Sciatic nerve (tissue), 1 donor: Measurements from ENCODE around the gene SMCHD1.

DNA sequence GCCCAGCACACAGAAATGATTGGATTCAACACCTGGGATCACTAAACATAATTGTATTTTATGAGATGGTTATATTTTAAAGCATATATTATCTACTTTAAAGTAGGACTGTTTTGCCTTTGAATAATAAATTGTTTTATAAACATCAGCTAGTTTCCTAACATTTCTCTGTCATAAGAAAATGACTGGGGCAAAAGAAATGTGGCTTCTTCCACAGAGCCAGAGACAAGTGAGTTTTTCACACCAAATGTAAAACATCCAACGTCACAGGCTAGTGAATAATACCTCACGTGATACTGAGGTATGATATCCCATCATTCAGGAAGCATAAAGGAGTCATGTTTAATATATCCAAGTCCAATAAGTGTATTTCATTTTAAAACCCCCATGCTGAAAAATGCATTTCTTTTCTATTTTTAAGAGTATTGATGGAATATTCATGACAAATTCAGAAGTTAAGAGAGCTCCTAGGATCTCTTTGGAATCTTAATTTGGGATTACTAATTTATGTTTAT lies 5.9 kb downstream of the COLEC12 start:
- PRO-cap: no peak

DNA sequence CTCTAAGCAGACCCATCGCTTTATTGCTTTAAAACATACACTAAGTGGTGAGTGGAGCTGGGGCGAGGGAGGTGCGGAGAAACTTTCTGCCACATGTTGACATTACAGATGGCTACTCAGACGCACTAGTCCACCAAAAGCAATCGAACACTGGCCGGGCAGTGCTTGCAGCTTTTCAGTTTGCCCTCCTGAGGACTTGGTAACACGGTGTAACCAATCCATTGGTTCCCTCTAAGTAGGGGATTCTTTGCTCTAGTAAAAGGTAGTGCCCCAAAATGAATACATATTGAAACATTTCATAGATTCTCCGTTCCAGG lies 954 bp upstream of the COLEC12 start:
- PRO-cap: unidirectional peak, minus-strand start at position 152 of the sequence

DNA sequence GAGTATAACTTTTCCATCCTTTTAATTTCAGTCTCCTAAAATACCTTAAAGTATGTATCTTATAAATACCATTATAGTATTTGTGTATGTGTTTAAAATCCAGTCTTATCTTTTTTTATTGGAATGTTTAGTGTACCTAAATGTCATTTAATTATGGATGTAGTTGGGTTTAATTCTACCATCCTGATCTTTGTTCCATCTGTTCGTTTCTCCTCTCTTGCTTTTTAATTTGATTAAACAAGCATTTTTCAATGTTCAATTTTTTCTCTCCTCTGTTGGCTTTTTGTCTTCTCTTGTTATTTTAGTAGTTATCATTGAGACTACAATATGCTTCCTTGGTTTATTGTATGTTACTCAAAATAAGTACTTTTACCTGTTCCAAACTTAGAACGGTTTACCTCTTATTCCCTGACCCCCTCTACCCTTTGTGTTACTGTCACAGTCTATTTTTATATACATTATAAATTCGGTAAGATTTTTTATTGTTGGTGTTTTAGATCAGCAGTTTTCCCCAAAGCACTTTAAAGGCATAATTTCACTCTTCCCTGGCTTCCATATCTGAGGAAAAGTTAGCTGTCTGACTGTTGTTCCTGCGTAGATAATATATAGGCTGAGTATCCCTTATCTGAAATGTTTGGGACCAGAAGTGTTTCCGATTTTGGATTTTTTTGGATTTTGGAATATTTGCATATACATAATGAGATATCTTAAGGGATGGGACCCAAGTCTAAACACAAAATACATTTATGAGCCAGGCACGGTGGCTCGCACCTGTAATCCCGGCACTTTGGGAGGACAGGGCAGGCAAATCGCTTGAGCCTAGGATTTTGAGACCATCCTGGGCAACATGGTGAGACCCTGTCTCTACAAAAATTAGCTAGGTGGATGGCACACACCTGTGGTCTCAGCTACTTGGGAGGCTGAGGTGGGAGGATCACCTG lies 15.1 kb upstream of the ENOSF1 start:
- PRO-cap: no peak

DNA sequence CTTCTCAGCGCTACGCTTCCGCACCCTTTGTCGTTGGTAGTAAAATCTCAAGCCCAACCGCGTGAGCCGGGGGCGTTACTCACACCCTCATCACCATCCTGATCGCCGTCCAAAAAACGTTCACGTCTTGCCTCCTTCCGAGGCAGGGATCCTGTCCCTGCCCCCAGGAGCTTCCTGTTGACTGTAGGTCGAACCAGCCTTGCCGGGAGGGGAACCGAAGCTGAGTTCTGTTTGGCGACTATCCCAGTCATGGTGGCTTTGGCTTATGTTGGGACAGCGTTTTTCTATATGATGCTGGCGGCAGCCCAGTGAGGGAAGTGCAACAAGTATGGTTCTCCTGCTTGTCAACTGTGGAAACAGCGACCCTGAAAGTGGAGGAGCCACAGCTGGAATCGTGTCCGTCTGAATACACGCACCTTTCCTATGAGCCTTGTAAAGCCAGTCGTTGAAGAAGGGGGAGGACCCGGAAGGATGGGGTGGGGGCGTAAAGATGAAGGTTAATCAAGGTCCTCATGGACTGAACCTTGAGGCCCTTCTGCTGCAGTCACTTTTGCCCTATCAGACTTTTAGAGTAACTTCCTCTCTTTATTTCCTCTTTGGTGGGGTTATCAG lies 887 bp upstream of the YES1 start:
- PRO-cap: bidirectional peak, plus-strand start at position 199 of the sequence, minus-strand start at position 29 of the sequence; unidirectional peak, minus-strand start at position 423 of the sequence

DNA sequence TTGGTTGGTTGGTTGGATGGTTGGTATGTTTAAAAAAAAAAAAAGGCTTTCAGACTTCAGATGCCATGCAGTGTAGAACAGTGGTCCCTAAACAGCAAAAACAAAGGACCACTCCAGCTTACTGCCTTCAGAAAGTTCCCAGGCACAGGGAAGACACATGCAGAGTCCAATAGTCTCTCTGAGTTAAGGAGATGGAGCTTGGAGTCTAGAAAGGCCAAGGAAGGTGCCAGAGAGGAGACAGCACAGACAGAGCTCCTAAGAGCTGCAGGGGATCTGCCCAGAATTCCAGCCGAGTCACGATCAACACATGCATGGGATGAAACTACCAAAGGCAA lies 15.5 kb downstream of the METTL4 start:
- PRO-cap: unidirectional peak, plus-strand start at position 280 of the sequence

- PRO-cap: bidirectional peak, plus-strand start at chr18:2655728, minus-strand start at chr18:2655535
These were observed at the start of gene SMCHD1 for GRCh38 chr18:2655473-2655992. TSS of gene SMCHD1 (plus strand) at chr18:2655726.

GRCh38 chr18:2805763-2806577 lies 40.8 kb upstream of the EMILIN2 start:
- PRO-cap: no peak

DNA sequence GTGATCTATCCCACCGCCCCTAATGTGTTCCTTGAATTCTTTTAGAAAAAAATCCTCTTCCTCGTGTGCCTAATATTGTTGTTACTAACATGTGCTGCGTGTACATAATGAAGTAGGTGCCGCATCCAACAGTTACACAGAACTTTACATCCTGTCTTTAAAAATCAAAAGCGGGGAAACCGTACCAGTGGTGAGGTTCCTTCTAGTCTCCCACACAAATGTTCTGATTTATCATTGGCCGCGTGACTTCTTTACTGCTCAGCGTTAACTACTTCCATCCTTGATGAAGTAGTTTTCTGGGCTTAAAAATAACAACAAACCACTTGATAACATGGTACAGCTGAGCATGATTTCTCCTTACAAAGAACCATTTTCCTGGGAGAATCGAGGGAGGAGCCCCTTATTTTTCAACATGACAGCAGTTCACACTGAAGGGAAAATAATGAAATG lies 9.7 kb downstream of the EMILIN2 start:
- PRO-cap: no peak

DNA sequence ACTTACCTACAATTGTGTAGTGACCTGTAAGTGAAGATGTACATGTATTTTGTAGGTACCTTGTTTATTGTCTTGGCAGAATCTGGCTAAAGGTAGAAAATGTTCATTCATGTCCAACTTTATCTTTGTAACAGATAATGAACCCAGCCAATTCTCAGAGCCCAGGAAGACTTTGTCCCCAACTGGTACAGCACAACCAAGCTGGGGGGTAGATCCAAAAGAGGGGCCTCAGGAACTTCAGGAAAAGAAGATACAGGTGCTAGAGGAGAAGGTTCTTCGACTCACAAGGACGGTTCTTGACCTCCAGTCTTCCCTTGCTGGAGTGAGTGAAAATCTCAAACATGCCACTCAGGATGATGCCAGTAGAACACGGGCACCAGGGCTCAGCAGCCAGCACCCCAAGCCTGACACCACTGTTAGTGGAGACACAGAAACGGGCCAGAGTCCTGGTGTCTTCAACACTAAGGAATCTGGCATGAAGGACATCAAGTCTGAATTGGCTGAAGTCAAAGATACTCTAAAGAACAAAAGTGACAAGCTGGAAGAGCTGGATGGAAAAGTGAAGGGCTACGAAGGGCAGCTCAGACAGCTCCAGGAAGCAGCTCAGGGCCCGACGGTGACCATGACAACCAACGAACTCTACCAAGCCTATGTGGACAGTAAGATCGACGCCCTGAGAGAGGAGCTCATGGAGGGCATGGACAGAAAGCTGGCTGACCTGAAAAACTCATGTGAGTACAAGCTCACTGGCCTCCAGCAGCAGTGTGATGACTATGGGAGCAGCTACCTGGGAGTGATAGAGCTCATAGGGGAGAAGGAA lies 43.8 kb downstream of the EMILIN2 start:
- PRO-cap: no peak

DNA sequence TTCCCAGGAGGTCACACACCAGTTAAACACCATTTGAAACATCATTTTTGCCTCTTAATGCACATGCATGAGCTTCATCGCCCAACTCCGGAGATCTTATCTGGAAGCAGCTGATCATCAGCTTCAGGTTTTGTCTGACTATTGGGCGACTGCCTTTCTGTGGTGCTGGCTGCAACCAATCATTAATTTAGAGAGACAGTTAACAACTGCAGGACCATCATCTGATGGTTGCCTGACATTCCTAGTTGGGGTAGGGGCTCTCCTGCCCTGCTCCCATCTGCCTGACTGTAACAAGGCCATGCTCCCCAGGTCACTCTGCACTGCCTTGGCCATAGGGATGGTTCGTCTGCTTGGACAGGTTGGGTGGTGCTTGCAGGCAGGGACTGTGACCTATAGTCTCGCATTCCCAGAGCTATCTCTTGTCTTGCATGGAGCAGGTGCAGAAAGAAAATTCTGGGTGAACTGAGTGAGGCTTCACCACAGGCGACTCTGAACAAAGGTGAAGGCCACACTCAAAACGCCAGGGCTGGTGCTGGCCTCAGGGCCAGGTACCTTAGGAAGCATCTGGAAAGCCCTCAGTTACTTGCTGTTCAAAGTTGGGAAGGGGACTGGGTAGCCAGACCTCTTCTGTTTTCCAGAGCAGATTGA lies 64.7 kb downstream of the EMILIN2 start:
- PRO-cap: no peak

DNA sequence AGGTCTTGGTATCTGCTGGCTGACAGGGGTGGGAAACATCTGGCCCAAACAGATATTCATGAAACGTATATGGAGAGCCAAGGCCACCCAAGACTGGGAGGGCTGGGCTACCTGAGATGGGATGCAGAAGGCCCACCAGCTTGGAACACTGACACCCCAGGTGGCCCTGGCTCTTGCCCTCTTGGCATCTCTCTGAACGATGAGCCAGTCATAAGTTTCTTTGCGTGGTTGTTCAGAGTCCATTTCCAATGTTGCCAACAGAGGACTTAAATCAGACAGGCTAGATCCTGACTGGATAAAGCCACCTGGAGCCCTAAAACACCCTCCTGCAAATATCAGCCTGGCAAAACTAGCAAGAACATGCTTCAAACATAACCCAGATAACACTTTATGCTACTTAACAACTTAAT lies 42.6 kb downstream of the LPIN2 start:
- PRO-cap: no peak

- PRO-cap: no peak
These were observed 48.9 kb upstream of the LPIN2 start for GRCh38 chr18:3061569-3062473.

GRCh38 chr18:3062474-3062916 lies 49.6 kb upstream of the LPIN2 start:
- PRO-cap: no peak

DNA sequence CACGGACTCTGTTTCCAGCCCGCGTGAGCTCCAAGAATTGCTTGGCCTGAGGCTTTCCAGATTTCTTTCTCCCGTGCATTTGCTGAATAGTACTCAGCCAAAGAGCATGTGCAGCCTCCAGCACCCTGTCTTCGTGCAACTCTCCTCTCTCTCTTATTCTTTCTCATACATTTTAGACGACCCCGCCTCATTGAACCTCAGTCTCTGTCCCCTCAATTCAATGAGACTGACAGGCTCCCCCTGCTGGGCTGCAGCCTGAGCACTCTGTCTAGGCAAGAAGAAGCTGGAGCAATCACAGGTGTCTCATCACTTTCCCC lies 49.9 kb upstream of the LPIN2 start:
- PRO-cap: no peak

GRCh38 chr18:3089417-3090065 lies 76.6 kb upstream of the LPIN2 start:
- PRO-cap: no peak

DNA sequence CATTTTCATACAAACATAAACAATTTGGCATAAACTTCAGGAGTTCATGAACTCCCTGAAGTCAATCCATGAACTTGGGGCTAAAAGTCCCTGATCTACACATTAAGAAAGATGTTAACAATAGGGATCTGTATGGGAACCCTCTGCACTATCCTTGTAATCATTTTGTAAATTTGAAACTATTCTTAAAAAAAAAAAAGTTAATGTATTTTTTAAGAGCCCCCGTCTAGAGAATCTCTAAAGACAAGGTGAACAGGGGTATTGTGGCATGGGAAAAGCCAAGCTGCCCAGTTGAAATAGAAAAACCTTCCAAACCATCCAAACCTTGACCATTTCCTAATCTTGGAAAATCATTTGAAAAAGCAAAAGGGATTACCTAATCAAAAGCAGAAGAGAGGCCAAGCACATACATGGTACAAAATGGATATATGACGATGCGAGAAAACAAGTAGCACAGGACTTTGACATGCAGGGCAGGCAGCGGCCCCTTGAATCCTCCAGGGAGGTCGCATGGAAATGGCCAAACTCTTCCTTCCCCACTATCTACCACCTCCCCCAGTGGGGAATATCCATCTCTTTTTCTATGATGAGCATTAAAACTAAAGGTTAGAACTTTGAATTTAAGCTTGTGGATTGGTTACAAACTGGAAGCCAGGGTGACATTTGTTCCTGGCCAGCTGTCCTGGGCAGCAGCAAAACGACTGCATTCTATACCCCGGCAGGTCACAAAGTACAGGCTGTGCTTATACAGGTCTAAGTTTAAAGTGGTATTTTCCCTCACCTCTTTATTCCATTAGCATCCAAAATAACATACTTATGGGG lies 24.8 kb downstream of the MYOM1 start:
- PRO-cap: no peak

DNA sequence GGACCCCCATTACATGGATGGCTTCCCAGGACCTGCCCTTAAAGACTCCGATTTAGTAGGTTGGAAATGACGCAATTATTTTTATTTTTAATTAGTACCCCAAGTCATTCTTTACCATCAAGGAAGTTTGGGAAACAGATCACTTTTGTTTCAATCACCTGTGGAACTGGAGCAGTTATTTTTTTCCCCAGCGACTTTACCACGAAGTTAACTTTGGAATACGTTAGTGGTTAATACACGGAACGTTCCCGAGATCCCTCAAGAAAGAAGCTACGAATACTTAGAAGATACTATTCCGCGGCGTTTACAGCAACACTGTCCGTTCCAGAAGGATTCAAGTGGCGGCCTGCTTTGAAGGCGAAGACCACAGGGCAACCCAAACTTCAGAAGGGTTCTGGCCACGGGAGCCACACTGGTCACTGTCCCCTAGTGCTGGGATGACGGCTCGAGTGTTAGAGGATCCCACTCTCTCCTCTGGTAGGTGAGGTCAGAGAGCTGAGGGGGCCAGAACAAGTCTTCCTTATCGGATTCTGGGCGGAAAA lies 1.2 kb upstream of the MYL12A start:
- PRO-cap: unidirectional peak, plus-strand start at position 386 of the sequence

DNA sequence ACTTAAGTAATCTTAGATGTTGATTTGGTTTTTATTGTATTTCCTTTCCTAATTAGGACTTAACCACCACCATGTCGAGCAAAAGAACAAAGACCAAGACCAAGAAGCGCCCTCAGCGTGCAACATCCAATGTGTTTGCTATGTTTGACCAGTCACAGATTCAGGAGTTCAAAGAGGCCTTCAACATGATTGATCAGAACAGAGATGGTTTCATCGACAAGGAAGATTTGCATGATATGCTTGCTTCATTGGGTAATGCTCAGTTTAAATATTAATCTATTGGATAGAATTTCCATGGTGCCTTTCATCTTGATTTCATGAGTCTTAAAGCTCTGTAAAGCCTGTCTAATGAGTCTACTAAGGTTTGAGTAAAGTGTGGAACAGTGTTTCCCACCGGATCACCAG lies 5.6 kb downstream of the MYL12A start:
- PRO-cap: no peak

DNA sequence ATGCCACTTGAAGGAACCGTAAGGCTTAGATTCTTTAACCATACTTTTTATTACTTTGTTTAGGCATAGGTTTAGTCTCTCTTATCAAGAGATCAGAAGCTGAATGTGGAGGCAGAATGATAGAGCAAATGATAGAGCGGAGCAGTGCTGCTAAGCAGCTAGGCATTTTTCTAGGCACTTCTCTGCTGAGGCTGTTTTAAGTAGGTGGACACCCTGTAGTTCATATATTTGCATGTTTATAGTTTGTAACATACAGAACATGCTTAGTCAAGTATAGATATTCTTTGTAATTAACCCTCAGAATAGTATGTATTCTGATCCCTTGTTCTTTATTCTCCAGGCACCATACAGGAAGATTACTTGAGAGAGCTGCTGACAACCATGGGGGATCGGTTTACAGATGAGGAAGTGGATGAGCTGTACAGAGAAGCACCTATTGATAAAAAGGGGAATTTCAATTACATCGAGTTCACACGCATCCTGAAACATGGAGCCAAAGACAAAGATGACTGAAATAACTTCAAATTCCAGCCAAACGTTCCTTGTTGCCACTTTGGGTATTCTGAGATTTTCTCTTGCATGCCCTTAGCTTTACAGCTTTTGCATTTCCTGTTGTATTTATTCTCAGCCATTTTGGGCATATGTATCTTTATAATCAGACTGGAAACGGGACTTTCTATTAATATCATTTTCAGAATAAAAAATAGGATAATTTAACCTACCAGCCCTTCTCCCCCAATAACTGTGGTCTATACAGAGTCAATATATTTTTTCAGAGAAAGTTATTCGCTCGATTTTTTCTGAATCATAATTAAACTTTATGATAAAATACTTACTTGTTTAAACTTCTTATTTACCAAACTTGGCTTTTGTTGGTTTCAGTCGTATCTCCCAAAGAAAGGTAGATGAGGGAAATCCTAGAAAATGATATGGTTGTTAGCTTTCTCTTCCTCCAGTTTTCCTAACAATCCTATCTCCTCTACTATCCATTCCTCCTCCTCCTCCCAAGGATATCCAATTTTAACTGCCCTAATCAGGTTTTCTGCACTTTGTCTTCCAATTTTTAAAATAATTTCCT lies 6.2 kb upstream of the MYL12B start:
- PRO-cap: no peak

DNA sequence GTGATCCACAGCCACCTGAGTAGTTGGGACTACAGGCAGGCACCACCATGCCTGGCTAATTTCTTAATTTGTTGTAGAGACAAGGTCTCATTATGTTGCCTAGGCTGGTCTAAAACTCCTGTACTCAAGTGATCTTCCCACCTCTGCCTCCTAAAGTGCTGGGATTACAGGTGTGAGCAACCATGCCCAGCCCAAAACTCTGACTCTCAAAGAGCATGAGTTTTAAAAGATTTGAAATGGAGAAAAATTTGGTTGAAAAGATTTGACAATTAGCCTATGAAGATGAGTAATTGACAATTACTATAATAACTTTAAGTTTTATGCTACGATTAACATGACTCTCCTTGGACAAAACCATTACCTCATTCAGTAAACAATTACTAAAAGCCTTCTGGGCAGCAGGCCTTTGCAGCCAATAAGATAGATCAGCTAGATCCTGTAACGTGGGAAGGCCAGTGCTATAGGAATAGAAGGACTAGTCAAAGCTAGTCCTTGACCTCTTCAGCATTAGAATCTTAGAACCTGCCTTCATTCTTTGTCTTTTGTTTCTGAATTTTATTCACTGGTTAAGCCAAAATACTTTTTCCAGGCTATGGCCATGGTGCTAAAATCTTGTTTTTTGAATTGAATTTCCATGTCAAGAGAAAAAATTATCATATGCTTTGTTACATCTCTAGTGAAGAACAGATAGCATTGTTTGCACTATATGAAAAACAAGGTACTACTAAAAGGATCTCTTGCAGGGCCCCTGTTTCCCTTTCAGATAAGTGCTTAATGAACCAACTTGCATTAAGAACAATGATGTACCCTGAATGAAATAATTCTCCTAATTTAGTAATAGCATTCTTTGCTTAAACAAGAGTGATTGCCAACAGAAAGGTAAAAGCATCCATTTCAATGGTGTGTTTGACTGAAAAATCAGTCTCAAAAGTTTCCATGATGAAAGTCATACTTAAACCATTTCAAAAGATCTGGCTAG lies 4.5 kb upstream of the MYL12B start:
- PRO-cap: no peak